Airway epithelial cell (primary cell): Measurements from ENCODE around the gene ABCD3.

DNA sequence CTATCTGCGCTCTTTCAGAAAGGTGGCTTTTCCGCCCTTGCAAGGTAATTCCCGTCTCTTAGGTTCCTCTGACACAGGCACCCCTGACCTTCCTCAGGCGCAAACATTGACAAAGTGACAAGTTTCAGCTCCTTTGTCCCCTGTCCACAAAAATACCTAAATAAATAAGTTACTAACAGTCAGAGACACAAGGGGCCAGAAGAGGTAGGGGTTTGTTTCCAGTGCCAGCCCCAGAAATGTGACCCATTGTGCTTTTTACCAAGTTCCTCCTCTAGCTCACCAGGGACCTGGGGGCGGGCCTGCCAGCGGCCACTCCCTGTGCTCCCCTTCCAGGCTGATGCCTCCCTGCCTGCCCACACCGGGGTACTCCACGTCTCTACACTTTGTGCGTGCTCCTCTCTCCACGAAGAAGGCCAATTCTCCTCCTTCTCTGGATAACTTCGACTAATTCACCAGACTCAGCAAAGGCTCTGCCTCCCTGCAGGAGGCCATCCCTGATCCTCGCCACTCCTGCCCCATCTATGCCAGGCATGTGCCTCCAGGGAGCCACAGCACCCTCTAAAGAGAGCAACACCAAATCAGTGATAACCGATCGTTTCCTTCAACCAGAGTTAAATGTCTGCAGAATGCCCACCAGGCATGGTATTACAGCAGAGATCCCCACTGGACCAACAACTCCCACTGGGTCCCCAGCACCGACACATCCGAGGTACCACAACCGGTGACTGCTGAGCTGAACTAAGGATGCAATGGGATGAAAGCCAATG lies 72.0 kb downstream of the BCAR3 start:
- RAMPAGE, long total RNA = no peak

- RAMPAGE, long total RNA = no peak
Observed at GRCh38 chr1:93703552-93703983, 21.9 kb upstream of the BCAR3 start.

GRCh38 chr1:93845538-93845931 lies 33.5 kb downstream of the DNTTIP2 start:
- RAMPAGE, long total RNA = no peak

DNA sequence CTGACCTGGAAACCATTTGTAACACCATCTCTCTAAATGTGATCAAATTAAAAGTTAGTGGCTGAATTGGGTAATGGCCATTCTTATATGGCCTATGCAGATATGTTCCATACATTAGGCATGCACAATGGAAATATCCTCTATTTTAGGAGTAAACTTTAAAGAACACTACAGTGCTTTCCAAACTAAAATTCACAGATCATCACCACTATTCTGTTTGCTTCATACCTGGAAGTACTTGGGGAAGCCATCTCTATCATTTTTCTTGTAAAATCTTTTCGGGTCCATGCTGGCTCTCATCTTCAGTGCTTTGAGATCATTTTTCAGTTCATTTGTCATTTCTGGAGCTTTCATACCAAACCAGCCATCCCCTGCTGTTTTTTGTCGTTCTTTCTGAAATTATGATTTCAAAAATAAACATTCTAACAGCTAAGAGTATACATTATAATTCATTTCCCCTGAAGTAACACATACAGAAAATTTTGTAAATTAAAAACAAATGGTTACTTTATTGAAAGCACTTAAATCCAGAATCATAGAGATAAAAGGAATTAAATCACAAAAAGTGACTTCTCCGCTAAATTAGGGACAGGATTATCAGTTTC lies 7.1 kb downstream of the DNTTIP2 start:
- RAMPAGE, long total RNA = no peak

- RAMPAGE, long total RNA = no peak
Observed at GRCh38 chr1:93878440-93878833, 569 bp downstream of the DNTTIP2 start.

GRCh38 chr1:94039936-94040413 lies 81.0 kb downstream of the ABCA4 start:
- RAMPAGE, long total RNA = no peak

GRCh38 chr1:94044188-94044816 lies 76.6 kb downstream of the ABCA4 start:
- RAMPAGE, long total RNA = no peak

DNA sequence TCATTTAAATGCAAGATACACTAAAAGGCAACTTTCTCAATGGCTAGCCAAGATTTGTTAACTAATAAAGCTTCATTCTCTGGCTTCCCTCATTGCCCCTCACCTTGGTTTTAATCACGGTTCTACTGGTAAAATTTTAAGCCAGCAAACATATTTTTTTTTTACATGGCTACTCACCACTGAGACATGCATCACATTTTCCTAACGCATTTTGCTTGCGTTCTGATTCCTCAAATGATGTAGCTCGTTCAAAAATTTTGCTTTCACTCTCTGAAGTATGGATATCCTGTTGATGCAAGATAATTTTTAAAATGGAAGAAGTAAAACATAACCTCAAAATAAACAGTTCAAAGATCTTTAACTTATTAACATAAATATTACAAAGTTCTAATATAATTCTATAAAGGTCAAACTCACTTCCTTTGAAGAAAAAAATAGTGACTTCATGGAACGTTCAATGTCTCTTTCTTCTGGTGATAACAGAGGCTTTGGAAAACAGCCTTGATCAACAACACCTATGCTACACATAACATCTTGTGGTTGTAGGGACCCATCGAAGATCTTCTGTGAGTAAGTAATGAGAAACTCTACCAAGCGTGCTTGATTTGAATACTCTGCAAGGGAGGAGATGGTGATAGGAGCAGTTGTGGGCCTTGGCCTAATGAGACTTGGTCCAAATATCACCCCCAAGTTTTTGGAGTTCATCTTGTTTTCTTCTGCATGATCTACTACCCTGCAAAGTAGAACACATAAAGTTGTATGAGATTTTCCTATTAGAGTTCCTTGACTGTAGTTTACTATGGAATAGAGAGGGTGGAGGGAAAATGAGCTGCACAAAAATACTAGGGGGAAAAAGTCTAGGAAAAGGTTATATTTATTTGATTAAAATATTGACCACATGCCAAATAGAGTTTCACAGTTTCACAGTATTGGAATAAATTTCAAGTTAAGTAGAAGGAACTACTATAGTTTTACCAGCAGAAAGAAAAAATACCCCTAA lies 56.8 kb upstream of the ABCA4 start:
- RAMPAGE, long total RNA = no peak

DNA sequence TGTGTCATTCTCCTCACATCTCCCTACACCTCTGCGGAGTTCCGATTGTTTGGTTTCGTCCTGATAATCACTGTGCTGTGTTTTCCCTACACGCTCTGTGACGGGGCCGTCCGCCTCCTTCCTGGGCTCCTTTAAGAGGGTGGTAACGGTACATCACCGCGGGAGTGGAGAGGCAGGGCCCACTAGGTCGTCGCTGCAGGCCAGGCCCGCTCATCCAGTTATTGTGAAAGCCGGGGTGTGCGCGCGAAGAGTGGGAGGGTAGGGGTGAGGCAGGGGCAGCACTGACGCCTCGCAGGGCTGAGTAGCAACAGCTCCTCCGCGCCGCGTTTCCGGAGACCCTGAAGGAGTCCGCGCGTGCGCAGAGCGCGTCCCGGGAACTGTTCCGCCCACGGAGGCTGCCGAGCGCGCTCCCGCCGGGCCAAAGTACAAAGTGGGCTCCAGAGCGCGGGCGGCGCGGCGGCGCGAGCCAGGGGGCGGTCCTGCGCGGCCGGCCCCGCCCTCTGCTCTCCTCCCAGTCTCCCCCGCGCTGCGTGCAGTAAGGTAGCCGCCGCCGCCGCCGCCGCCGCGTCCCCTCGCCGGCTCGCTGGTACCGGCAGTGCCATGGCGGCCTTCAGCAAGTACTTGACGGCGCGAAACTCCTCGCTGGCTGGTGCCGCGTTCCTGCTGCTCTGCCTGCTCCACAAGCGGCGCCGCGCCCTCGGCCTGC lies at the start of gene ABCD3:
Gene ABCD3 (plus strand): TSS at position 511 of the 706 bp plus-strand sequence.
- RAMPAGE, long total RNA = start-site peak on the plus strand centred at position 565 of the sequence, 55 bp wide, 442 and 197 reads in 2 replicates

DNA sequence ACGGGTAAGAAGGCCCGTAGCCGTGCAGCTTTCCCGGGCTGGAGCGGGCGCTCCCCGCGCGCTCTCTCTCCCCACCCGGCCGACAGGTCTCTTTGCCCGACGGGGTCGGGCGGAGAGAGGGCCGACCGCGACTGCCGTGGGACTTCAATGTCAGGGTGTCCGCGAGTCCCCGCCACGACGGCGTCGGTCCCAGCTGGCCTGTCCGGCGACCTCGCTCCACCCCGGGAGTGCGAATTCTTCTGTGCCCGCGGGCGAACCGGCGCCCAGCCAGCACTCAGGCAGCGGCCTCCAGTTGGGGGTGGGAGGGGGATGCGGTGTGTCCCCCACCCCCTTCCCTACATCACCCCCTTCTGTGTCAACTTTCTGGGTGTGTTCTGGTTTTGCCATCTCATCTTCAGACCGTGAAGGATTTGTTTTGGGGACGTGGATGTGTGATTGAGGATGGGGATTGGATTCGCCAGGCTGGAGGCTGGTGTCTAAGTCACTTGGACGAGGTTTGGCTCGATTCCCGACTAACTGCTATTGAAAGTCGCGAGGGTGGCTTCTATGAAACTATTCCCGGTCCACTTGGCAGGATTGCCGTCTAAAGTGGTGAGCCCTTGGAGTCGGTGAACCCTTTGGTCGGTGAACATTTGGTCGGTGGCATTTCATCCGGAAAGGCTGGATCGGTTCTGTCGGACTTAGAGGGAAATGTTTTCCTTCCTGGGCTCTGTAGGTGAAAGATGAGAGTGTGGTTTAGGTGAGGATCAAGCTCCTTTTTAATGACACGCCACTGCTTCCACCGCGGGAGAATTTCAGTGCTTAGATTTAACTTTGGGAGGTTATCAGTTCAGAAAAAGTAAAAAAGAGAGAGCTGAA lies 625 bp downstream of the ABCD3 start:
- RAMPAGE, long total RNA = no peak

DNA sequence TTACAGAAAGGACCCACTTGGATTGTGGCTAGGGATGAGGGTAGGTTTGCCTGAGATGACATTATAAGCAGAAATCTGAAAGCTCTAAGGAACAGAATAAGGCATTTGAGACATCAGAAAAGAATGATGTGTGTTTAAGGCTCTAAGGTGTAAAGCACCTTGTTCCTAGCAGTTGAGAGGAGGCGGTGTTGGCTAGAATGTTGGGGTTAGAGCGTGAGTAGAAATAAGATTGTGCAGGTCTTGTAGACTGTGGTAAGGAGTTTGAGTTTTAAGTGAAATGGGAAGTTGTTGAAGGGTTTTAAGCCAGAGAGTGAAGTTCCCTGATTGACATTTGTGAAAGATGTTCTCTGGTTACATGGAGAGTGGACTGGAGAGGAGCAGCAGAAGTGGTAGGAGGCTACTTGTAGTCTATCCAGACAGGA lies 37.1 kb downstream of the F3 start:
- RAMPAGE, long total RNA = no peak

DNA sequence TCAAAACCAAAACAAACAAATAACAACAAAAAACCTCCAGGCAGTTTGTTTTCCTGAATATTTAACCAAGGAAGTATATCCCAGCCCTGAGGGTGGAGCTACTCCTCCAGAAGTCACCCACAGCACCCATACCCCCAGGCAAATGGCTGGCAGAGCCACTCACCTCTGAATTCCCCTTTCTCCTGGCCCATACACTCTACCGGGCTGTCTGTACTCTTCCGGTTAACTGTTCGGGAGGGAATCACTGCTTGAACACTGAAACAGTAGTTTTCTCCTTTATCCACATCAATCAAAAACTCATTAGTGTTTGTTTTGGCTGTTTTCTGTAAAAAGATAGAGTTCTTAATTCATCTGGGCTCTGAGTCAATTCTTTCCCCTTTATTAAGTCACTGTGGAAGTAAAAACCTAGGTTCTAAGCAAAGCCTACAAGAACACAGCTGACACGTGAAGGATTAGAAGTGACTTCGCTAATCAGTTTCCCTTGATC lies 9.4 kb downstream of the F3 start:
- RAMPAGE, long total RNA = no peak

GRCh38 chr1:94654098-94654405 lies 112.5 kb upstream of the F3 start:
- RAMPAGE, long total RNA = no peak

GRCh38 chr1:94769051-94769632 lies 51.0 kb upstream of the SLC44A3 start:
- RAMPAGE, long total RNA = no peak

GRCh38 chr1:94860367-94861130 lies 40.4 kb downstream of the SLC44A3 start:
- RAMPAGE, long total RNA = no peak

- RAMPAGE, long total RNA = no peak
Observed at GRCh38 chr1:94961597-94961993, 34.7 kb upstream of the CNN3 start.

- RAMPAGE, long total RNA = no peak
Observed at GRCh38 chr1:95020929-95022226, 51.4 kb downstream of the ALG14 start.

DNA sequence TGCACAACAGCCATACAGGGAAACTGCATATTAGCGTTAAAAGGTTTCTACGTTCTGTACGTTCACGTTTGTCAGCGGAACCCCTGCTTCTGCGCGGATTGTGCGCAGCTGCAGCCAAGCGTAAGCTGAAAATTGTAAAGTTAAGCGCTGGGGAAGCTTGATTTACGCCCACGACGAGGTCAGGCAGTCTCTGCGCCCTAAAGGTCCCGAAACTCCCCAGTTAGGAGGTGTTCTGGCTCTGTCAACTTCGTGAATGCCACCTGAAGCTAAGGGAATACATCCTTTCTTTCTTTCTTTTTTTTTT lies 337 bp upstream of the ALG14 start:
- RAMPAGE, long total RNA = no peak

- RAMPAGE, long total RNA = no peak
Observed at GRCh38 chr1:96995390-96995998, 273.9 kb downstream of the PTBP2 start.

DNA sequence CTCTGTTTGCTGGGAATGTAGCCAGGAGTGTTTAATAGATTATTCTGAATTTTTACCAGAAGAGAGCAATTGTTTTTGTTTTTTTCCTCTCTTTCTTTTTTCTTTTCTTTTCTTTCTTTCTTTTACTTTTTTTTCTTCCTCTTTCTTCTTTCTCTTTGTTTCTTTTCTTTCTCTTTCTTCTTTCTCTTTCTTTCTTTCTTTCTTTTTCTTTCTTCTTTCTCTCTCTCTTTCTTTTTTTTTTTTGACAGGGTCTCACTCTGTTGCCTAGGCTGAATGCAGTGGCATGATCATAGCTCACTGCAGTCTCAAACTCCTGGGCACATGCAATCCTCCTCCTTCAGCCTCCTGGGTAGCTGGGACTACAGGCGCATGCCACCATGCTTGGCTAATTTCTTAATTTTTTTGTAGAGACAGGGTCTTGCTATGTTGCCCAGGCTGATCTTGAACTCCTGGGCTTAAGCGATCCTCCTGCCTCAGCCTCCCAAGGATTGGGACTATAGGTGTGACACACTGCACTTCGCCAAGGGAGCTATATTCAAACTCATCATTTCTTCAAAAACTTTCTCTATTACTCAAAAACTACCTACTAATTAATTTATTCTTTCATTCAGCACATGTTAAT lies 486.6 kb downstream of the PTBP2 start:
- RAMPAGE, long total RNA = no peak